NALM6 (cell line): ENCODE results near the genes SYCE1 and FRG2B.

GRCh38 chr10:132469578-132469932 is 68.0 kb upstream of the INPP5A start:
- PRO-cap, result no peak

DNA sequence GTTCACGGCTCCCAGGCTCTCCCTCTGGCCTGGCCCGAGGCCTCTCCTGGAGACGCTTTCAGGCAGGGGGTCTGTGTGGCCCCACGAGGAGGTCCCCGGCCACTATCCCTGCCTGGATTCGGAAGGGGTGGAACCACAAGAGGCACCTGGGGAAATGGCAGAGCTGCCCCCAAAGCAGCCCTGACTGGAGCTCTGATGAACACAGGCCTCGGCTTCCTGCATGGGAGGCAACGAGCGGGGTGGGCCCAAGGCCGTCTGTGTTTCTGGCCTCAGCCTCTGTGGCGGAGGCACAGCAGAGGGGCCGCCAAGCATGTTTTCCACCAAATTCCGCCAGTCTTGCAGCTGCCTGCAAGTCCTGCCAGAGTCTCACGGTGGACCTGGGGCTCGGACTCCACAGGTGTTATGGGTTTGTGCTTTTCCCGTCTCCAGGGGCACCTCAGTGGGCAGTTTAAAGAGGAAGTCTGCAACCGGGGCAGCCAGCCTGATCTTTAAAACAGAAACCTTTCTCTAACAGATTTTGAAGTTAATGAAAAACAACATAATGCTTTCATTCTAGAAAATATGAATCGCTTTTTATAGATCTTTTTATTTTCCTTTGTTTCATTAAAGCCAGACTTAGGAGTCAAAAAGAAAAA is 22.4 kb upstream of the INPP5A start:
- PRO-cap, result bidirectional peak, plus-strand start at position 272 of the sequence, minus-strand start at position 194 of the sequence; unidirectional peak, minus-strand start at position 338 of the sequence; unidirectional peak, minus-strand start at position 402 of the sequence

GRCh38 chr10:132539969-132541092 is 2.7 kb downstream of the INPP5A start:
- PRO-cap, result no peak

DNA sequence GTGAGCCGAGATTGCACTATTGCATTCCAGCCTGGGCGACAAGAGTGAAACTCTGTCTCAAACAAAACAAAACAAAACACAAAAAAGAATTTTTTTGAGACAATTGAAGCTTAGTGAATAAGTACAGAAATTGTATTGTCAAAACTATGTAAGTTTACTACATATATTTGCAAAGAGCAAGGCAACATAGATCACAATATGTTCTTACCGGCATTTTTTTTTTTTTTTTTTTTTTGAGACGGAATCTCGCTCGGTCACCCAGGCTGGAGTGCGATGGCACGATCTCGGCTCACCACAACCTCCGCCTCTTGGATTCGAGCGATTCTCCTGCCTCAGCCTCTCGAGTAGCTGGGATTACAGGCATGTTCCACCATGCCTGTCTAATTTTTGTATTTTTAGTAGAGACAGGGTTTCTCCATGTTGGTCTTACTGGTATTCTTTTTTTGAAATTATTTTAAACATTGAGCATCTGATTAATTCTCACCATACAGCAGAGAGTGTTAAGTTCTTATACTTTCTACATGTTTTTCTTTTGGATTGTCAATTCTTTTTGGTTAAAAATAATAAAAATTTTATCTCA is 31.2 kb downstream of the INPP5A start:
- PRO-cap, result no peak

GRCh38 chr10:132572689-132573683 is 35.4 kb downstream of the INPP5A start:
- PRO-cap, result no peak

- PRO-cap, result no peak
These were observed 38.5 kb downstream of the INPP5A start for GRCh38 chr10:132576022-132576603.

DNA sequence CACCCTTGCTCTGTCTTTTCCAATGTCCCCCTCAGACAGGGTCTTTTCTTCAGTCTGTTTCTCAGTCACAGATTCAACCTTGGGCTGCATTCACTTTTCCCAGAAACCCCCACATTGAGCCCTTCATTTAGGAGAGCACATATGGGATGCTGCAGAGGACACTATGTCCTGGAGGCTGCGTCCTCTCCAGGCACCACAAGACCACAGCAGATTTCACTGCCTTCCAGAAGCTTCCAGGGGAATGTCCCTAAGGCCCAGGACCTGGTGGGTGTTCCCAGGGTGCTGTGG is 57.0 kb upstream of the NKX6-2 start:
- PRO-cap, result no peak

GRCh38 chr10:132912304-132913020 is 29.9 kb downstream of the CFAP46 start:
- PRO-cap, result no peak

GRCh38 chr10:133062802-133063001 is 25.0 kb upstream of the ADGRA1 start:
- PRO-cap, result no peak

DNA sequence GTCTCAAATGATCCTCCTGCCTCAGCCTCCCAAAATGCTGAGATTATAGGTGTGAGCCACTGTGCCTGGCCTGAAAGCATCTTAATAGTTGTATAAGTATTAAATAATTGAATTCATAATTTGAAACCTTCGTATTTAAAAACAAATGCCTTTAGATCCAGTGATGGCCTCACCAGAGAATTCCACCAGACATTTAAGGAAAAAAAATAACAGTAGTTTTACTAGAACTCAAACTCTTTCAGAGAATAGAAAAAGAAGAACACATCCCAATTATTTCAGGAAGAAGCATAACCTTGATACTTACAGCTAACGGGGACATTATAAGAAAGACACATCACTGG is 6.2 kb upstream of the KNDC1 start:
- PRO-cap, result no peak

DNA sequence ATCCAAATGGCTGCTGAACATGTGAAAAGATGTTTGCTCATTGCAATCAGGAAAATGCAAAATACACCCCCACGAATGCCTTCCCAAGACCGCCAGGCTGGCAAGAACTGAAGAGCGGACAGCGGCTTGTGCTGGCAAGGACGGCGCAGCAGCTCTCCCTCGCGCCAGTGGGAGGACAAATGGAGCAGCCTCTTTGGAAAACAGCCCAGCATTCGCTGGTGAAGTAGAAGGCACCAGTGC is 2.5 kb downstream of the KNDC1 start:
- PRO-cap, result no peak

DNA sequence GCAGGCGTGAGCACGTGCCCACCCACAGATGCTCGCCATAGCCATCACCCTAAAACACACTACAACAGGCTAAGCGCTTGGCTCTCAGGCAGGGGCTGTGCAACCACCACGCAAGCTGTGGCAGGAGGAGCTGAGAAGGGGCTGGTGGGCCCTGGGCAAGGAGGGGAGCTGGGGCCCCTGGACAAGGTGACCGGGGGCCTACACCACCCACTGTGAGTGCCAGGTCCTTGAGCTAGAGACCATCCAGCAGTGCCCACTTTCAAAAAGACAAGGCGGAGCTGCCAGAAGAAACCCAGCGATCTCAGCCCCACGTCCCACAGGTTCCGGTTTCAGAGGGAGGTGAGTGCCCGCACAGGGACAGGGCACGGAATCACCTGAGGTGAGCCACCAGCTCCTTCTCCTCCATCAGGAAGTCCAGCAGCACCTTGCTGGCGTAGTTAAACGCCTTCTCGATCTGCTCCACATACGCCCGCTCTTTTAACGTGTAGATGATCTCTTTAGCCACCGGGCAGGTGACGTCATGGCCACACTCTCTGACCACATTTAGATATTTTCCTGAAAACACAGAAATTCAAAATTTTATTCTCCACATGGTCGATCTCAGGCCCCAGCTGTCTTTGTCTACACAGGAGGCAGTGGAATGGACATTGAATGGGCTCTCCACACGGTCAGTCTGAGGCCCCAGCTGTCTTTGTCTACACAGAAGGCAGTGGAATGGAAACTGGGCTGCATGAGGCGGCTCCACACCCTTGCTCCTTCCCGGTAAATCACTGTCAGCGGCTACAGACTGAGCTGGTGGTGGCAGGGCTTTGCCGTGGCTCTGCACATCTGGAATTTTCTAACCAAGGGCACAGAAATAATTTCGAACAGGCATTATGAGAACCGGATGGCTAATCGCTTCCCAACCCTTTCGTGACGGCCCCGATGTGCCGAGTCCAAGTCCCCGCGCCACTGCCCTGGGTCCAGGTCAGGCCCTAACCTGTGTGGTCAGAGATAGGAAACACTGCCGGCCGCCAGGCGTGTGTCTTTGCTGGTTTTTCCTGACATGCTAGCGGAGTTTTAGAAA is 12.1 kb upstream of the ADAM8 start:
- PRO-cap, result no peak

- PRO-cap, result no peak
These were observed 1.9 kb downstream of the CALY start for GRCh38 chr10:133334561-133335341.

DNA sequence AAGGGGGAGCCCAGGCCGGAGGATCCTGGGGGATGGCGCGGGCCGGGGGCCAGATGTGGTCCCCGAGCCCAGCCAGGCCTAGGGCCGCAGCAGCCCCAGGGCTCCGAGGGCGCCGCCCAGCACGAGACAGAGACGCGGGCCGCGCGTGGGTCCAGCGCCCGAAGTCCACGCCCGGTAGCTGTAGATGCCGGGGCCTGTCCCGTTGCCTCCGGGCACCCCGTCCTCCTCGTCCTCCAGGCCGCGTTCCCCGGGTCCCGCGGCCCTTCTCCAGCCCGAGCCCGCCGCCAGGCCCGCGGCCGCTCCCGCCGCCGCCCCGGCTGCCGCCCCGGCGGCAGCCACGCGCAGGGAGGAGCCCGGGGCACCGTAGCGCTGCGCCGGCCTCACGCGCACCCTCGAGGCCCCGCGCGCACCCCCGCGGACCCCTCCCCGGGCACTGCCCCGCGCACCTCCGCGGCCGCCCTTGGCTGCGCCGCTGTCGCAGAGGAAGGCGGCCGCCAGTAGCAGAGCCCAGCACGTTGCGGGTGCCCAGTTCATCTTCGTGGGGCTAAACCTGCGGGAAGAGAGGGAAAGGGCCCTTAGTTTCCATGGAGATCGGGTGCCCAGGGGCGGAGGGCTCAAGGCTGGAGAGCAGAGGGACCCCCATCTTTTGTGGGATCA is 1.1 kb downstream of the SPRN start:
- PRO-cap, result no peak

- PRO-cap, result no peak
These were observed 338 bp downstream of the SPRN start for GRCh38 chr10:133424024-133424549.

DNA sequence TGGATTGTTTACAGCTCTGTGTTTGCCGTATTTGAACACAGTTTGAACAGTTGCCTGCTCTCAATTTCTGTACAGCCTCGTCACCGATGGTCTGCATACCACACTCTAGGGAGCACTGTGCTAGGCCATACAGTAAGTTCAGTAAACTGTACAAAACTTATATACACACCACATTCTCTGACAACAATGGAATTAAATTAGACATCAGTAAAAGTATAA is 11.1 kb upstream of the CYP2E1 start:
- PRO-cap, result no peak

- PRO-cap, result no peak
These were observed 3.6 kb downstream of the CYP2E1 start for GRCh38 chr10:133530868-133531137.

- PRO-cap, result no peak
These were observed 11.1 kb downstream of the CYP2E1 start for GRCh38 chr10:133538394-133538613.

- PRO-cap, result no peak
These were observed at the start of gene SYCE1 for GRCh38 chr10:133565306-133566068. TSS of gene SYCE1 (minus strand) at chr10:133565583.

GRCh38 chr10:133626514-133627198 is at the start of gene FRG2B:
TSS of gene FRG2B (minus strand) at chr10:133626795.
- PRO-cap, result no peak